Vermiform appendix (tissue), 1 donor: ENCODE results near the genes DNAJC9 and ZSWIM8.

DNA sequence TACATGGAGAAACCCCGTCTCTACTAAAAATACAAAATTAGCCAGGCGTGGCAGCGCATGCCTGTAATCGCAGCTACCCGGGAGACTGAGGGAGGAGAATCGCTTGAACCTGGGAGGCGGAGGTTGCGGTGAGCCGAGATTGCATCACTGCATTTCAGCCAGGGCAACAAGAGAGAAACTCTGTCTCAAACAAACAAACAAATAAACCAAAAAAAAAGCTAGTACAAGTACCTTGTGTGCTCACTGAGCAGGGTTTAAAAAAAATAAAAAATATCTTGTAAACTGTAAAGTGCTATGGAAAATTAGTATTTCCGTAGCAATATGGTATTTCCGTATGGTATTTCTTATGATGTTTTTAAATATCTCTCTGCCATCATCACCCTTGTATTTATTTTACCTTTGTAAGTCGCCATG, 11.3 kb upstream of the SPOCK2 start:
- PRO-cap: no peak

- PRO-cap: no peak
Observed at GRCh38 chr10:72106309-72106654, 17.9 kb upstream of the SPOCK2 start.

GRCh38 chr10:72196748-72197137, 19.1 kb upstream of the ANAPC16 start:
- PRO-cap: no peak

GRCh38 chr10:72217461-72217808, 1.4 kb upstream of the ASCC1 start:
- PRO-cap: no peak

DNA sequence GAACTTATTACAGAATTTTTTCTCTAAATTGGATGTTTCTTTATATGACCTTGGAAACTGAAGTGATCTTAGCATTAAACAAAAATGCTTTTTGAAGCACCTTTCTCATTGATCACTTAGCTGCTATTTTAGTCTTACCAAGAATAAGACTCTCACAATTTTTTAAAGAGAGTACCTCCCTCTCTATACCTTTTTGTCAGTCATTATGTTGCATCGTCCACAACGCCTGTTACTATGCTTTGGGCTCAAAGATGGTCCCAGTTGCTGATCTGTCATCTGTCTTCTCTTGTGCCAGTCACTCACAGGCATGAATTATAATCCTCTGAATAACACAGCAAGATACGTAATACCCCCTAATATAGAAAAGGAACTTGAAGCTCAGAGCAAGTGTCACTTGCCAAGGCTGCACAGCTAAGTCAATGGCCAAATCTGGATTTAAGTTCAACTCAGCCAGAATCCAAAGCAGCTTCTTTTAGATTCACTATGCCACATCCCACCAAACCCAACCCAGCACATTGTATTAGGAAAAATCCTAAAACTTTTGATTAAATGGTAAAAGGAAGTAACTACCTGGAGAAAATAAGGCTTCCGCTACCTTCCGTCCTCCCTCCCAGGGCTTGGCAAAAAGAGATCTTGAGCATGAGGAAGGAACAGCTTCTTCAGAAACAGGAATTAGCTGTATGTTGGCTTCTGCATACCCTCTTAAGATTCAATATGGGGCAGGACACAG, 19.9 kb upstream of the ASCC1 start:
- PRO-cap: no peak

GRCh38 chr10:72250644-72251144, 23.0 kb upstream of the DDIT4 start:
- PRO-cap: no peak

GRCh38 chr10:72257091-72257443, 16.7 kb upstream of the DDIT4 start:
- PRO-cap: no peak

- PRO-cap: no peak
Observed at GRCh38 chr10:72328091-72329171, 26.3 kb downstream of the DNAJB12 start.

GRCh38 chr10:72364187-72364693, 9.5 kb upstream of the DNAJB12 start:
- PRO-cap: unidirectional peak, plus-strand start at chr10:72364562

DNA sequence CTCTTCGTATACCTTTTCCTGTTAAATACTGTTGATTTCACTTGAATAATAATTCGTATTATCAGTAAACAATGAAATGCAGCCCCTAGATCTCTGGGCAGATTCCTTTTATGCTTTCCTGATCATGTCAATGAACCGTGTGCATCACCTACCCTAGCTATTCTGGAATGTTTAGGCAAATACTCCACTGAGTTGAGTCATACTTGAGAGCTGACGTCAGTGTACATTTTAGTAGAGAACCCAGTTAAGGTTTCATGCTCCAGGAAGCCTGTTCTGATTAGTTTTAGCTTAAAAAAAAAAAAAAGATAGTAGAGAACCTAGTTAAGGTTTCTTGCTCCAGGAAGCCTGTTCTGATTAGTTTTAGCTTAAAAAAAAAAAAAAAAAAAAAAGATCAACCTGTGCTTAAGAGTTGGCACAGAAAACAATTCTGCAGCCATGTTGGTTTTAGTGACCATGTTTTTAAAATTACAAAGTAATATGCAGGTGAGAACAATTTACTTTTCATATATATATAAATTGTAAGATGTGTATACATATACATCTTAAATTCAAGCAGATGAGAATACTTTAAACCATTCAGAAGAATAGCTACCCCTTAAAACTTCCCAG, 3.7 kb upstream of the MCU start:
- PRO-cap: unidirectional peak, minus-strand start at position 132 of the sequence; unidirectional peak, minus-strand start at position 164 of the sequence

- PRO-cap: no peak
Observed at GRCh38 chr10:73113660-73113861, 3.3 kb downstream of the NUDT13 start.

DNA sequence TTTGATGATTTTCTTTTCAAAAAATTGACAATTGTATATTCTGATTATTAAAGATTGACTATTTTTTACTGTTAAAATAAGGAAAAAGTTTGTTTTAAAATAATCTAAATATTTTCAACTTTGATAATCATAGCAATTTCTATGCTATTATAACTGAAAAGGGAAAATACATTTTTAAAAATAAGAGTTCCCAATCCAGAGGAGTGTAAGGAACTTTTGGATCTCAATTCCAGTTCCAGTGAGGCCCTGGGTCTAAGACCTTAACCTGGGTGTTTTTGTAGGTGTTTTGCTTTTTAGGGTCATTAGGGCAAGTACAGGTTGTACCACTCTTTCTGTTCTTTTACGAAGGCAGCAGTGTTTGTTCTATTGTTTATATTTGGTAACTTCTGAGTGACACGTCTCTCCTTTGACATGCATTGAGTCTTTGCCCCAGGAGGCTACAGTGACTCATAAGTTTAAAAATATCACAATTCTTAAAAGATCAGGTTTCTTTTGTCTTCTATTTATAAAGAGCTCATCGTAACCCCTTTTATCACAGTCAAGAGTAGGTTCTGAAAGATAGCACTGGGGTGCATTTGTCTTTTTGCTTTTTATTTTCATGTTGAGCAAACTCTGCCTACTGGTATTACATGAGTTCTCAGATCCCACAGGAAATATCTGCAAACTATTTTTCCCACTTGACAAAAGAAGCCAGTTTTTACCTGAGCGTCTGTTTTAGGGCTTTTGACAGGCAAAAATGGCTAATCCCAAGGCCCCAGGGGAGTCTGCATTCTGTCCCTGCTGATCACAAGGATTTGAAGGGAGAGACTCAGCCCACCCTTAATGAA, 7.7 kb downstream of the NUDT13 start:
- PRO-cap: no peak

DNA sequence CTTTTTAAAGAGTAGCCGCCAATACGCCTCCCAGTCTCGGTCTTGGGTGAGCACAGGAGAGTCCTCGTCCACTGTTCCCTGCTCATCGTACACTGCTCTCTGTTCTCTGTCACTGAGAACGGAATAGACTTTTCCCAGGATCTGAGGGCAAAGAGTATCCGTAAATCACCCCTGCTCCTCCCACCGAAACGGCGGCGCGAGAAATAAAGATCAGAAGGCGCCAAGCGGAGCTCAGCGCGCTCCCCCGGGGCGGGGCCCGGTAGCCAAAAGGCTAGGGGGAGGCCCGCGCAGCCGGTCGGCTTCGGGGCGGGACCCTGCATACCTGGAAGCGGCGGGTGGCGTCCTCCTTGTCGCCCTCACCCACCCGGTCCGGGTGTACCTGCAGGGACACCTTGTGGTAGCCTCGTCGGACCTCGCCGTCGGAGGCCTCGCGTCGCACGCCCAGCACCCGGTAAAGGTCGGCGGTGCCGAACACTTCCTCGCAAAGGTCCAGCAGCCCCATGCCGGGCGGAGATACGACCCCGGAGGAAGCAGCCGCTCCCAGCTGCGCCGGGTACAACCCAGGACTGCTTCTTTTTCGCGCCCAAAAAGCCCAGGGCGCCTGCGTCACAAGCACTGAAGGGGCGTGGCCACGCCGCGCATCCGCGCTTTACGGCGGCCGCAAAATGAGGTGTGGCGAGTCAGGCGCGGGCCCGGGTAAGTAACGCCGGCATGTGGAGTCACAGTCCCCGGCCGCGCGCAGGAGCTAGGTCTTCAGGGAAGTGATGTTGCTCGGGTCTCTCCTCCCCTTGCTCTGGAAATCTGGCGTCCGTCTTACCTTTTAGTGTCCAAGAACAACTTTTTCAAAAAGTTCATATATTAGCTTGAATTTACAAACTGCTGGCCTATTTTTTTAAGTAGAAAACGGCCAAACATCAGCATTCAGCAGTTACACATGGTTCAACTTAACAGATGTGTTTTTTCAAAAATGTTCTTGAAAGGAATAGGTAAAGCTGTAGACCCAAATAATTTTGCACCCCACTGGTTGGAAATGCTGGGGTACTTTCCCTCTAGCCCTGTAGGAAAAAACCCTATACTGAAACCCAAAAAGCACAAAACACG, at the start of gene DNAJC9:
Gene DNAJC9, minus strand, starts transcription at position 568 of the 1,101 bp plus-strand sequence.
- PRO-cap: unidirectional peak, plus-strand start at position 33 of the sequence; bidirectional peak, plus-strand start at position 213 of the sequence, minus-strand start at position 114 of the sequence; bidirectional peak, plus-strand start at position 703 of the sequence, minus-strand start at position 551 of the sequence

DNA sequence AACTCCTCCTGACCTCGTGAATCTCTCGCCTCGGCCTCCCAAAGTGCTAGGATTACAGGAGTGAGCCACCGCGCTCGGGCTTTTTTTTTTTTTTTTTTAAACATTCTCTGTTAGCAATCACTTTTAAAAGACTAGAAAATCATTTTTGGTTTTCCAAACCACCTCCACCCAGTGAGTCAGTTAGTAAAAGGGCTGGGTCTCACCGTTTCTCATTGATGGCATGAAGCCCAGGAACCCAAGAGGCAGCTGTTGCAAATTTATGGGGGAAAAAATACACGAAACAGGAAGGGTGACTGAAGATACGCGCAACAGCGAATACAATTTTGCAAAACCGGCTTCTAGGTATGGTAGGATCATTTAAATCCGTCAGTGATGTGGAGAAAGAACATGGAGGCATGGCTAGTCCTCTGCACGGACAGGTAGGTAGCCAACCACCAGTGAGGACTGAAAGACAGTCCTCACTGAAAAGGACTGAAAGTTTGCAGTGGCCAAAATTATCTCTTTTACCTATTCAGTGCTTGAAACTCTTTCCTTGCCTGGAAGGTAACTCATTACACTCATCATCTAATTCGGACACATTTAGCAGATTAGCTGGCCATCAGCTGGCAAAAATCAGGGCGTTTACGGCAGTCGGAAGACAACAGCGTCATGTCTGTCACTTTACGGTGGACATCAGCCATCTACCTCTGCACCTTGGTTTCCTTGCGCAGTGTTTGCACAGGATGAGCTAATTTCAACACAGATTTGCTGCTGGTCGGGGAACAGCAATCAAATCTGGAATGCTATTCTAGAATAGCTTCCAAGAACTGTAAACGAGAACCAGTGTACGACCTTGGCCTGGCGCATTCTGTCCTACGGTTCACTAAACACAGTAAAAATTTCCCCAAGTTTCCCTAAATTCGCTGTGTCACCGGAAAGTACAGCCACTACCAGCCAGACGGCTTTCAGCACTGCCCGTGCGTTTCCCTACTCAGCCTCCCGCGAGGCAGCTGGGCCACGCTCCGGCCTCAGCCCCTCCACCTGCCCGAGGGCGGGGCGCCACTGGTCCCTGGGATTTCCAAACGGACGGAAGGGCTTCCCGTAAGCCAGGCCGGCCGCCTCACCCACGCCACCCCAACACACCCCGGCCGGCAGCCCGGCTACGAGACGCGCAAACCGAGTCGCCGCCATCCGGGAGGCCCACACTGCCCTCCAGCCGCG, 742 bp downstream of the ANXA7 start:
- PRO-cap: unidirectional peak, plus-strand start at position 658 of the sequence; bidirectional peak, plus-strand start at position 709 of the sequence, minus-strand start at position 708 of the sequence; bidirectional peak, plus-strand start at position 922 of the sequence, minus-strand start at position 849 of the sequence

DNA sequence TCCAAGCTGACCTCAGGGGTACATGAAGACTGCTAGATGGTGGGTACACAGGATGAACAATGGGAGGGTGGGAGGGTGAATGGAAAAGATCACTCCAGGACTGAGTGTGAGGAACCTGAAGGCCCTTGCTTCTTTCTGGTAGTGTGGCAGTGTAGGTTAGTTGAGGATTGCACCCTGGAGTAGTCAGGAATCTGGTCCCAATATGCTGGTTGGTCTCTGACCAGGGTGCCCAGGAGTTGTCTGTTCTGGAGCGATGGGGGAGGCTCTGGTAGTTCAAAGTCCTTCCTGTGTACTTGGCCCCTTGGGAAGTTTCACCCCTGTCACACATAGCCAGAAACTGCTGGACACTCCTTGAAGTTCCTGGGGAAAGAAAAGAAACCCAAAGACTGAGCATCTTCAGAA, 3.0 kb upstream of the PPP3CB start:
- PRO-cap: no peak

DNA sequence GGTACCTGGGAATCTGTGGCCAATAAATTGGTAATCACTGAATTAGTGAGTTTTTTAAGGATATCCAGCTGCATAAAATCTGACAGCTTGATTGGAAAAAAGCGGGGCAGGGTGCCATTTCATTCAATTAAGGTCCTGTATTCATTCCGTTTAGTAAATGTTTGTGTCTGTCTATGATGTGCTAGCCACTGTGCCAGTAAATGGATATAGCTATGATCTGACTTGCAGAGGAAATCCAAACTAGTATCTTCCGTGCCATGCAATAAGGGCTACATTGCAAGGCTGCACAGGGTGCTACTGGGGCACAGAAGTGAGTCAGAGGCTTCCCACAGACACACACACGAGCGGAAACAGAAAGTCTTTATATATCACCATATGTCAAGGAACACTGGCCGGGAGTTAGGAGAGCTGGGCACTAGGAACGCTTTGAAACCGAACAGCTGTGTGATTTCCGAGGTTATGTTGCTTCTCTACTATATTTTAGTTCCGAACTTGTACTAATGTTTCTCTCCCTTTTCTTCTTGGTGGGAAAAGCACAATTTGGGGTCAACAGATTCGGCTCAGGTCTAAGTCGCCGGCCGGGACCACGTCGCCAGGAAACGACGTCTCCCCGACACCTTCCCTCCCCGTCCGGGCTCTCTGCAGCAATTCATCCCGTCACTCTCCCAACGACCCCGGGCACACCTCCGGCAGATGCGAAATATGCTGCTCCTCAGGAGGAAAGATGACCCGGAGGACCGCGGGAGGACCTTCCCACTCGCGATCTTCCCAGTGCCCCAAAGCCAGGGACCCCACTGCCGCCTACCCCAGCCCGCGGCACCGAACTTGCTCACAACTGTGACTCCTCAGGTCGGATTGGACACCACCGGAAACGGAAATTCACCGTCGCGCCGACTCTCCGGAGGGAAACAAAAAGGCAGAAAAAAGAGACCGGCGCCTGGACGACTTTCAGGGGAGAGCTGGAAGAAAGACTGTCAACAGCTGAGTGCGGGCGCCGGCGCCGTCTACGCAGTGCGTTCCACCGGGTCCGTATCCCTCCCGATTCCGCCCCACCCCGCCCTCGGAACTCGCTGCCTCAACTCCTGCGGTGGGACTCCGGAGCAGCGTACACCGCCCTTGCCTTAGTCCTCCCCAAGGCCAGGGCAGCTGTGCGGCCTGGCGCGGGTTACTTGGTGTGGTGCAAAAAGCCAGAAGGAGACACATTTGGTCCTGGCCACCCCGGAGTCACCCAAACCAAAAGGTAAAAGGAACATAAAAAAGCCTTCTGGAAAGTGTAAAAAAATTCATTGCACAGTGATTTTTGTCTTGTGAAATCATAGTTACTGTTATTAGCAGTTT, 14.1 kb upstream of the SEC24C start:
- PRO-cap: bidirectional peak, plus-strand start at position 951 of the sequence, minus-strand start at position 827 of the sequence

DNA sequence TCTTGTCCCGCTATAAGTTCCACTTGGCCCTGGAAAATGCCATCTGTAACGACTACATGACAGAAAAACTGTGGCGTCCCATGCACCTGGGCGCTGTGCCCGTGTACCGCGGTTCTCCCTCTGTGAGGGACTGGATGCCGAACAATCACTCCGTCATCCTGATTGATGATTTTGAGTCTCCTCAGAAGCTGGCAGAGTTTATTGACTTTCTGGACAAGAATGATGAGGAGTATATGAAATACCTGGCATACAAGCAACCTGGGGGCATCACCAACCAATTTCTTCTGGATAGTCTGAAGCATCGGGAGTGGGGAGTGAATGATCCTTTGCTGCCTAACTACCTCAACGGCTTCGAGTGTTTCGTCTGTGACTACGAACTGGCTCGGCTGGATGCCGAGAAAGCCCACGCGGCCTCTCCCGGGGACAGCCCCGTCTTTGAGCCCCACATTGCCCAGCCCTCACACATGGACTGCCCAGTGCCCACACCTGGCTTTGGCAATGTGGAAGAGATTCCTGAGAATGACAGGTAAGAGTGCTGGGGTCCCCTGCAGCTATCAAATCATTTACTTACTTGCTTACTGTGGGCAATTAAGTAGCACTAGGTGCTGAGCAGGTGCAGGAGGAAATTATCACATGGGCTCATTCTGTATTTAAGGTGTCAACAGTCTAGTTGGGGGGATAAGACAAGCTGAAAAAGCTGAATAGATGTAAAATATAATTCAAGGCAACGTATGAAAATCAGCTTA, 1.4 kb downstream of the FUT11 start:
- PRO-cap: no peak

DNA sequence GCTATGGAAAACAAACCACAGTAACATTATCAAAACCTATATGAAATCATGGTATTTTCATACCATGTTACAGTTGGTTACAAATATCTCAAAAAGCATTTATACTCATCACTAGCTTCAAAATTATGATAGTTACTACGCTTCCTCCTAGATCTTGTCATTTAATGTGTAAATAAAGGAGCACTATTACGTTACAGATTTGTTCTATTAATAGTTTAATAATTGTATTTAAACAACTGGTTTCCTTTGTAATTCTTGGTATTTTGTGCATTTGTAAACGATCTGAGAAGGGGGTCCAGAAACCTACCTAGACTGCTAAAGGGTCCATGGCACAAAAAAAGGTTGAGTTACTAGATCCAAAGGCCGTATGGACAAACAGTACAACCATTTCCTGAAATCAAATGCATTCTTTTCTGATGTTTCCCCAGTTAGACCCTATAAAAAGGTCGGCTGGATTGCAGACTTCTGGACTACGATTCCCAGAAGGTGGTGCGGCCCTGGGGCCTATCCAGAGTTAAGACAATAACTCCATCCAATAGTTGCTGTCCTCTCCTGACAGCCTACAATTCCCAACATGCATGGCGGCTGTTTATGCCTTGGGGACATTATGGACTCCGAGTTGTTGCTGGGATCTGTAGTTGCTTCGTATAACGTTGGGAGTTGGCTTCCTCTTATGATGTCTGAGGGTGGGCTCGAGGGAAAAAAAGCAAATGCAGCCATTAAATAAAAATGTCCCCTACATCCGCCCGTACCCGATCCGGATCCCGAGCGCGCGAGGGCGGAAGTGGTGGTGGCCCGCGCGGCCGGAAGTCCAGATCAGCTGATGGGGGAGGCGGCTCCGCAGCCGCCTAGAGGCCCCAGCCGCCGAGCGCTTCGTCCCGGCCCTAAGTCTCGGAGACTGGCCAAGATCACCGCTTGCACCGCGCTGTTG, at the start of gene ZSWIM8:
Gene ZSWIM8, plus strand, starts transcription at position 843 of the 931 bp plus-strand sequence.
- PRO-cap: bidirectional peak, plus-strand start at position 887 of the sequence, minus-strand start at position 786 of the sequence

DNA sequence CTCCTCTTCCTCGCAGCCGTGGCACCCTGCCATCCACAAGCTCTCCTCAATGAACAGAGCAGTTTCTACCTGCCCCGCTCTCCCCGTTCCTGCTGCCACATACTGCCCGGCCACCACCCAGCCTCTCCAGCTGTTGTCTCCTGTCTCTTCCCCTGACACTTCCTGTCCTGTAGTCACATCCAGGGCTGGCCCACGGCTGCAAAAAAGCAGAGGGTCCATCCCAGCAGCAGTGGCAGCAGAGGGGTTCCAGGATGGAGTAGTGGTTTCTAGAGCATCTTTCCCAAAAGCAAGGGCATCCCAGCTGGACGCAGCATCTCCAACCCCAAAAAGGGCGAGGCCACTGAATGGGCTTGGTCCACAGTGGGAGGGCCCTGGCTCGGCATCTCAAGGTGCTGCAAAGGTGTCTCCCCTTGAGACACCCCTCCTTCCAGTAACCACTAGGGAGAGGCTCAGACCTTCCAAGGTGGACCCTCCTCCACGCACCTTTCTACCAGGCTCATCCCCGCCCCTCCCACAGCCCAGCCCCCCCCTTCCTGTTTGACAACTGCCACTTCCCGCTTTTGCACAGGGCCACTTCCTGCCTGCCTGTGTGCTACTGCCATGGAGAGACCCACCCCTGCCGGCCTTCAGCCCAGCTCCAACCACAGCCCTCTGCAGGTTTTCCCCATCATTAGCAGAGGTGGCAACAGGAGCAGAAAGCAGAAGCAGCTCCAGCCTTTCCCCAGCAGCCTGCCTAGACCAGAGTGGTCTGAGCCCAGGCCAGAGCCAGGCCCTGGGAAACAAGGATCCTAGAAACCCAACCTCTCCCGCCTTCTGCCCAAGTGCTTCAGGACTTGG, 8.8 kb downstream of the CAMK2G start:
- PRO-cap: bidirectional peak, plus-strand start at position 588 of the sequence, minus-strand start at position 513 of the sequence

- PRO-cap: no peak
Observed at GRCh38 chr10:73888305-73888920, 14.1 kb upstream of the CAMK2G start.